ENCODE measurements around a stretch of chr6.

DNA sequence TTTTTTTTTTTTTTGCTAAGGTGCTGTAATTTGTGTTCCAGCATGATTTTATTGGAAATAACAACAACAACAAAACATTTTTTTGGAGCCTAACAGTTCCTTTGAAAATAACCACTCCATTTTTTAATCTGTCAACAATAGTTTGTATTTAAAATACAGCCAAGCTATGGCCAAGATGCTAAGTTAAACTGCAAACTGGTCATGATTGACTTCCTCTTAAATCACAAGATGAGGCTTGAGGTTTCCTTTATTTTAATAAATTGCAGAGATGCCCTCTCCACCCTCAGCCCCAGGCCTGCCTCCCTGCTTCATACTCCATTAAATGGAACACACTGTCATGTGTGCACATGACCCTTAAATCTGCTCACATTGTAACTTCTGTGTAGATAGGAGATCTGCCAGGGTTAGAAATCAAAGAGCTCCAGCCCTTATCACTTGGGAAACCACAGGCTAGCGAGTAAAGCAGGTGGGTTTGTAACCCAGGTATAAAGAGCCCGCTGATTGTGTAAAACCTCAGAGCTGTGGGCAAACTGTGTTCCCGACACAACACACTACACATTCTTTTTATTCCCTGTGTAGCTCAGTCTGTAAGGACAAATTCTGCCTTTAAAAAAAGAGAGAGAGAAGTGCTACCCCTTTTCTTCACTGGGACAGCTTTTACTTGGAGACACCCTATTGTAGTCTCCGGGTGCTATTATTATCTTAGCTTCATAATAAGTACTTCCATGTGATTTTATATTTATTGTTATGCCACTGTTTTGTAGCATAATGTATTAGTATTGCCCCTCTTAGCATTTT is 20.9 kb downstream of the DUSP22 start:
- PRO-cap: no peak
- RAMPAGE, long total RNA, 2 experiments: no peak in any of the 2 experiments

GRCh38 chr6:317045-317289 is 24.7 kb downstream of the DUSP22 start:
- PRO-cap: no peak
- RAMPAGE, long total RNA, 2 experiments: no peak in any of the 2 experiments

- PRO-cap: no peak
- RAMPAGE, long total RNA, 2 experiments: no peak in any of the 2 experiments
Observed at GRCh38 chr6:332574-333083, 40.3 kb downstream of the DUSP22 start.

- PRO-cap: no peak
- RAMPAGE, long total RNA, 2 experiments: no peak in any of the 2 experiments
Observed at GRCh38 chr6:389523-390521, 1.7 kb upstream of the IRF4 start.

- PRO-cap: no peak
- RAMPAGE, long total RNA, 2 experiments: no peak in any of the 2 experiments
Observed at GRCh38 chr6:491294-491662, 99.7 kb downstream of the IRF4 start.

GRCh38 chr6:510297-510781 is 118.8 kb downstream of the IRF4 start:
- PRO-cap: no peak
- RAMPAGE, long total RNA, 2 experiments: start-site peak on the minus strand in 1 of 2 experiments, at chr6:510348-510602 at its widest, 9 reads per replicate

DNA sequence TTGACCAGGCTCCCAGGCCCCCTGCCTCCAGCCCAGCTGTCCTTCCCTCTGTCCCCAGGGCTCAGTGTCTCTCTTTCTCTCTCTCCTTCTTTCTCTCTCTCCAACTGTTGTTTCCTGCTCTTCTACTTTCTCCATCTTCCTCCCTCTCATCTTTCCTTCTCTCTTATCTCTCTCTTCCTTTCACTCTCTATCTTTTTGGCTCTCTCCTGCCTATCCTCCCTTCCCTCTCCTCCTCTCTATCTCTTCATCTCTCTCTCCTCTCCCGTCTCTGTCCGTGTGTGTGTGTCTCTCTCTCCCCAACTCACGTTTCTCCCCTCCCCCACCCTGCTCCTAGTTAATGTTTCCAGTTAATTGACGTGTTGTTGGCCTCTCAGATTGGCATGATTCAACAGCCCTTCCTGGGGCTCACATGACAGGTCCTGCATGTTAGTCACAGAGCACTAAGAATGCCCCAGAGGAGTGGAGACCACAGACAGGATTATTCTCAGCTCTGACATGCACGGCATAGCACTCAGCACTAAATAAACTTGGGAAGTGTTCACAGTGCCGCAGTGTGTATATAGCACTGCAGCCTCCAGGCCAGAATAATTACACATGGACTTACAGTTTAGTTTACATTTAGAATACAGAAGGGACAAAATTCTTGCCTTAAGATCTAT is 180.3 kb upstream of the FOXQ1 start:
- PRO-cap: bidirectional peak, plus-strand start at position 481 of the sequence, minus-strand start at position 309 of the sequence
- RAMPAGE, long total RNA, 2 experiments: start-site peak on the minus strand in 1 of 2 experiments, centred at position 302 of the sequence, 6 reads per replicate

GRCh38 chr6:1228485-1228737 is 83.5 kb upstream of the FOXQ1 start:
- PRO-cap: no peak
- RAMPAGE, long total RNA, 2 experiments: no peak in any of the 2 experiments

- PRO-cap: bidirectional peak, plus-strand start at chr6:1311144, minus-strand start at chr6:1311115
- RAMPAGE, long total RNA, 2 experiments: start-site peak on the minus strand in 1 of 2 experiments, at chr6:1310999-1311058 at its widest, 5 reads per replicate
Observed at GRCh38 chr6:1310110-1311353, 1.4 kb upstream of the FOXQ1 start.

DNA sequence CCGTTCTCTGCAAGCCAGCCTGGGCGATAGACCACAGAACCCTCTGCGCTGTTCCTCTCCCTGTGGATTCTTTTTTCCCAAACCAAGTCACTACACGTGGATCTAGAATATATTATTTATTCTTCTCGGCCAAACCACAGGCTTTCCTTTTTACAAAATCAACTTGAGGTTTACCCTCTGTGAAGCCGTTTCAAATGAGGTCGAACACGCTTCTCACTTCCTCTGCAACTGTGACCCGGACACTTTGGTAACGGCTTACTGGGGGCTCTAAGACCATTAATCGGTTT is 55.2 kb upstream of the FOXC1 start:
- PRO-cap: no peak
- RAMPAGE, long total RNA, 2 experiments: no peak in any of the 2 experiments

DNA sequence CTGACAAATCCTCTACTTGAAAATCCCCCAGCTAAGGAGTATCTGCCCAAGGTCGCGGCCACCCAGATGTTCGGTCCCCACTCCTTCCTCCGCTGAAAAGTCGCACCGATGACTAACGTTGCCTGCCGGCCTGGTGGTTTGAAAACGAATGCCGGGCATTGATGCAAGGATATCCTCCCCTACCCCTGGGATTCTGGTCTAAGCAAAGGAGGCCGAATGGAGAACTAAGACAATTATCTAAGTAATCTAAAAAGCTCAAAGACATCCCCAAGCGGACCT is 3.7 kb upstream of the FOXC1 start:
- PRO-cap: no peak
- RAMPAGE, long total RNA, 2 experiments: no peak in any of the 2 experiments

DNA sequence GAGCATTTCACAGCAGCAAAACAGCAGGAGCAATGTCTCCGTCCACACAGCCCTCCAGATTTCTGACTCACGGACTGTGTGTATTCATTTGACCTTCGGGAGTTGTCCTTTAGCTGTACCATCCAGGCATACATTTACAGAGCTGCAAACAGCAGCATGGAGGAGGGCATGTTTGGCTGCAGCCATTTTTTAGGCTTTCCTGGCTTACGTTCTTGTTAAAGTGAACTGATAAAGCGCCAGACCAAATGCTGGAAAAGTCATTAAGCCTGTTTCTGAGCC is 18.2 kb downstream of the FOXC1 start:
- PRO-cap: no peak
- RAMPAGE, long total RNA, 2 experiments: no peak in any of the 2 experiments

GRCh38 chr6:1701820-1702370 is 92.2 kb downstream of the FOXC1 start:
- PRO-cap: unidirectional peak, plus-strand start at chr6:1702086
- RAMPAGE, long total RNA, 2 experiments: no peak in any of the 2 experiments

DNA sequence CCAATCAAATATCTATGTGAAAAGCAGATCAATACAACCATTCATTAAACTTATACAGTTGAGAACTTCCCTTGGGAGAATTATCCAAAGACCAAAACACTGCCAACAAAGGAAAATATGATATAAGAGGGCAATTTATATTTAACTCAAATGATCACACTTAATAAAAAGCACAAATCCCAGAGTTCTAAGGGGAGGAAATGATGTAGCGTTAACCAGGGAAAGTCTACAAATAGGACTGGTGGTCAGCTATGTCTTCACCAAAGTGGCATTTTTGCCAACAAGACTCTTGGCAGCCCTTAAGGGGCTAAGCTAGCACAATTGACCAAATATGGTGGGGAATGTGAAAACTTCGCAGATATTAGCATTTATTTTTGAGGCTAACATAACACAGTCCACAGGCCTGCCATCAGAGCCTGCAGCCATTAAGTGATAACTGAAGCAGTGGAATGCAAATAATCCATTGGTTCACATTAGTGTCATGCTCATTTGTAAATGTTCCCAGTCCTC is 274.5 kb downstream of the FOXC1 start:
- PRO-cap: no peak
- RAMPAGE, long total RNA, 2 experiments: no peak in any of the 2 experiments

DNA sequence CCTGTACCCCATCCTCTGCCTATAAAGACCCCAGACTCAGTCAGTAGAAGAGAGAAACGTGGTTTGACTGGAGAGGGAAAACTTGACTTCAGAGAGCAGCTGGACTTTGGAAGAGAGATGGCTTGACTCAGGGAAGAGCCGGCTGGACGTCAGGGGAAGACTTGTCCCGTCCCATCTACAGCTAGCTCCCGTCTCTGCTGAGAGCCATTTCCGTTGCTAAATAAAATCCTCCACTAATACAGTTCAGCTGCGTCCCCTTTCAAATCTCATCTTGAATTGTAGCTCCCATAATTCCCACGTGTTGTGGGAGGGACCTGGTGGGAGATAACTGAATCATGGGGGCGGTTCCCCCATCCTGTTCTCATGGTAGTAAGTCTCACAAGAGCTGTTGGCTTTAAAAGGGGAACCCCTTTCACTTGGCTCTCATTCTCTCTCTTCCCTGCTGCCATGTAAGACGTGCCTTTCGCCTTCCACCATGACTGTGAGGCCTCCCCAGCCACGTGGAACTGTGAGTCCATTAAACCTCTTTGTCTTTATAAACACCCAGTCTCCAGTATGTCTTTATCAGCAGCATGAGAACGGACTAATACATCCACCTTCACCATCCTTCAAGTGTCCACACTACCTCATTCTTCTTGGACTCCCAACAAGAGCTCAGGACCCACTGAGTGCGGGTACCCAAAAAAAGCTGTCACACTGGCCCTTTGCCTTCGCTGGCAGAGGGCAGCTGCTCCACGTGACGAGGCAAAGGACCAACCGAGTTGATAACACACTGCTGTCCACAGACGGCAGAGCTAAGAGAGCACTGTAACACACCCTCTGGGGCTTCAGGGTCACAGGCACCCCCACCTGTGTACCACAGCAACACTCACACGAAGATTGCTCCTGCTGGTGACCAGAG is 313.1 kb downstream of the FOXC1 start:
- PRO-cap: no peak
- RAMPAGE, long total RNA, 2 experiments: no peak in any of the 2 experiments

GRCh38 chr6:1942696-1943752 is 302.4 kb downstream of the GMDS start:
- PRO-cap: no peak
- RAMPAGE, long total RNA, 2 experiments: no peak in any of the 2 experiments

DNA sequence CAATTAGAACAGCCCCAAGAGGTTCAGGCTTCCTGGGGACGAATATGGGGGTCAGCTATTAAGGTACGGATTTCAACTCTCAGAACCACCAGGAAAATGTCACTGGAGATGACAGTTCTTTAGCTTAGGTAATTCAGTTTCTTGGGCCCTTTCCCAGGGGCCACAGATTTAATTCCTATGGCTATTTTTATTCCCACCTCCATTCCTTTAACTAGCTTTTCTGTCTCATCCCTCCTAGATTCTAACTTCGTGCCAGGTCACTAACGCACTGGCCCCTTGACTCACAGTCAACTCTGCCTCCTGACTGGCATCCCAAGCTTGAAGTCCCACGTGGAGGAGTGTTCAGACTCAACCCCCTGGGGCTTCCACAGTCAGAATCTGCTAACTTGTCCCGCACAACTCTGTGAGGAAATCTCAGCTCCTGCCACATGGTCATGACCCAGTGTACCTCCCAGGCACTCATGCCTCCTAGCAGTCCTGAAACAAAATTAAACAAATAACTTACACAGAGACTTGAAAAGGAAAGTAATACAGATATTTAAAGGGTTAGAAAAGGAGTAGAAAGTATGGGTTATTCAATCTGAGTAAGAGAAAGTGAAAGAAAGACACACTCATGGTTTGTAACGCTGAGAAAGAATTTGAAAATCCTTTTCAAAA is 135.0 kb downstream of the GMDS start:
- PRO-cap: no peak
- RAMPAGE, long total RNA, 2 experiments: no peak in any of the 2 experiments

DNA sequence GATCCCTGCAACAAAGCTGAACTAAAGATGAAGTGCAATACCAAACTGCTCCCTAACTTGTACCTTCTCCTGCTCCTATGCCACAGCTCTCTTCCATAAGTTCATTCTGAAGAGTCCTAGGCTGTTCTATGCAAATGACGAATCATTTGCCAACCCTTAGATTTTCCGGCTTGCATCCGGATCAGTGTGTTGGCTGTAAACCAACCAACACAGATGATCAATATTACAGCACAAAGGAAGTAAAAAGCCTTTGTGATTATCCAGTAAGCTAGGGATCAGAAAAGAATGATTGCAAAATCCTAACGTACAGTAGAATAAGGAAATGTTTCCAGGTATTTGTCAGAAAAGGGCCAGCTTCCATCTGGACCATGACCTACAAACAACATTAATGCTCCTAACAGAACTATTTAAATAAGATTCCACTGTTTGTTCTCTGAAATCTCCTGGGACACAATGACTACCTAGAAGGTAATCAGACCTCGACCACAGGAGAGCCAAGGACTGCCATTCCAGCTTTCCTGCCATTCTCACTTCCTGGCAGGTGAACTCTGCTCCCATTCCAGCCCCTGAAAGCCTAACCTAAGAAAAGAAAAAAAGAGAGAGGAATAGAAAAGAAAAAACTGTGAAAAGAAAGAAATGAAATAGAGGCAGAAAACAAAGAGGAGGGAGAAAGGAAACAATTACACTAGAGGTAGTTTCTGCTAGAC is 19.8 kb downstream of the GMDS start:
- PRO-cap: no peak
- RAMPAGE, long total RNA, 2 experiments: no peak in any of the 2 experiments

- PRO-cap: no peak
- RAMPAGE, long total RNA, 2 experiments: no peak in any of the 2 experiments
Observed at GRCh38 chr6:2299081-2300035, 54.0 kb upstream of the GMDS start.

- PRO-cap: no peak
- RAMPAGE, long total RNA, 2 experiments: no peak in any of the 2 experiments
Observed at GRCh38 chr6:2377848-2378372, 132.5 kb upstream of the GMDS start.